Colon Carcinoma Metastatic in the Lung (tissue), 2 donors: ENCODE measurements around a stretch of chr16.

DNA sequence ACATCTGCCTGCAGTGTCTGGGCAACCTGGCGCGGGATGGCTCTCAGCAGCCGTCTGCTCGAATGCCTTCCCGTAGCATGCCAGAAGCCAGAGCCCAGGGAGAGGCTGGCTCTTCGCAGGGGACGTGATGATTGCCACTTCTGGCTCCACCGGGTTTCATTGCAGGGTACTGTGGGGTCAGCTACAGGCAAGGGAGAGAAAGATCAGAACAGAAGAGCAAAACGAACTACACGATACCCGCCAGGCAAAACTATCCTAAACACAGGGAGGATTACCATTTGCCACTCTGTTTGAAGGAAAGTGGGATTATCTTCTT is 21.2 kb downstream of the MBTPS1 start:
- PRO-cap, 2 experiments = no peak in any of the 2 experiments

DNA sequence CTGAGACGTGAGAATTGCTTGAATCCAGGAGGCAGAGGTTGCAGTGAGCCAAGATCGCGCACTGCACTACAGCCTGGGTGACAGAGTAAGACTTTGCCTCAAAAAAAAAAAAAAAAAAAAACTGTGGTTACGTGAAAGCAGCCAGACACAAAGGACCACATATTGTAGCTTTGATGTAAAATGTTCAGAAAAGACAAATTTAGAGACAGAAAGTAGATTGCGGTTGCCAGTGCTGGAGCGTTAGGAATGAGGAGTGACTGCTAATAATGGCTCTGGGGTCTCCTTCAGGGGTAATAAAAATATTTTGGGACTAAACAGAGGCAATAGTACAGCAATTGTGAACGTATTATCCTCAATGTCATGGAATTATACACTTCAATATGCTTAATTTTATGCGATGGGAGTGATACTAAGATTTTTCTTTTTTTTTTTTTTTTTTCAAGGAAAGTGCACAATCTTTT is 4.1 kb upstream of the MEAK7 start:
- PRO-cap, 2 experiments = no peak in any of the 2 experiments

DNA sequence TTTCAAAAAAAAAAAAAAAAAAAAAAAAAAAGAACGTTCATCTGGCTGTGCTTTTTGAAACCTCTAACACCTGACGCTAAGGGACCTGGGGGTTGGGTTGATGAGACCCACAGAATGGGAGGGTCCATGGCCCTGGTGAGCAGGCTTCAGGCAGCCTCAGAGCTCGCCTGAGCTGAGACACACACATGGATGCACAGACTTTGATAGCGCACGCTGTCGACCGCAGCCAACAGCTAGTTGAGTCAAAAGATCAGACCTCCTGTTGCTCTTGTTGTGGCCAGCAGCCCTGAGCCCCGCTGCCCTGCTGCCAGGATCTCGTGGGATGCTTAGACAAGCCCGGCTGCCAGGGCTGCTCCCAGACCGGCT is 19.8 kb upstream of the MEAK7 start:
- PRO-cap, 2 experiments = no peak in any of the 2 experiments

DNA sequence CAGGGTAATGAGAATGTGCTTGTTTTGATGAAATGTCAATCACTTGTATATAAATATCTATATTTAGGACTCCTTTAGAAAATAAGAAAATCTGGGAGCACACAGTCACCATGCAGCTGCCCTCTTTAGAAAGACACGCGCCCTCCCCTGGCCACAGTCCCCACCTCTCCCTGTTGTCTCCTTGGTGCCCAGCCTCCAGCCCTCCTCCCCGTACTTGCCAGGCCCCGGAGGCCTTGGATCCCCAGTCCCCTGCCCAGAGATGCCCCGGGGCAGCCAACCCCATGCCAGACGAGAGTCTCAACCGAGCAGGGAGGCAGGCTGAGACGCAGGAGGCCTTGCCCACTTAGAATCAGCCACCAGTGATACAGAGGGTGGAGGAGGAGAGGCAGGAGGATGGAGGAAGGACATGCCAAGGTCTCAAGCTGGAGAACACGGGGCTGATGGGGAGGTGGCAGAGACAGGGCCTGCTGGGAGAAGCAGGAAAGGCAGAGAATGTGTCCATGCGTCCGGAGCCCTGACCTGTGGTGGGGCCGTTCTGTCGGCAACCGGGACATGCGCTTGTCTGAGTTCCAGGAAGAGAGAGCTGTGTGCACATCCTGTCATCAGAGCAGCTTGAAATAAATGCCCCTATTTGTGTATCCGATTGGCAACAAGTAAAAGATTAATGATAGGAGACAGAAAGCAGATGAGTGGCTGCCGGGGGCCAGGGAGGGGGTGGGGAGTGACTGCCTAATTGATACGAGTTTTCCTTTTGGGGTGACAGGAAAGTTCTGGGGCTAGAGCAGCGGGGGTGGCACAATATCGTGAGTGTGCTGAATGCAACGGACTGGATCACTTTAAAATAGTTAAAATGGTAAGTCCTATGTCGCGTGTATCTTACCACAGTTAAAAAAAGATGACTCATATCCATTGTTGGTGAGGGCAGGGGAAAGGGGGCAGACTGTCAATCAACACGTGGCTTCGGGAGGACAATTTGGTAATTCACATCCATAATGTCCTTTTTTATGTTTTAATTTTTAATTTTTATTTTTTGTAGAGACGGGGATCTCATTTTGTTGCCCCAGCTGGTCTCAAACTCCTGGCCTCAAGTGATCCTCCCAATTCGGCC is 44.7 kb upstream of the MEAK7 start:
- PRO-cap, 2 experiments = peak in 1 of 2 experiments; most common plus-strand start position 765 of the sequence (in 1); most common minus-strand start position 564 of the sequence (in 1)

DNA sequence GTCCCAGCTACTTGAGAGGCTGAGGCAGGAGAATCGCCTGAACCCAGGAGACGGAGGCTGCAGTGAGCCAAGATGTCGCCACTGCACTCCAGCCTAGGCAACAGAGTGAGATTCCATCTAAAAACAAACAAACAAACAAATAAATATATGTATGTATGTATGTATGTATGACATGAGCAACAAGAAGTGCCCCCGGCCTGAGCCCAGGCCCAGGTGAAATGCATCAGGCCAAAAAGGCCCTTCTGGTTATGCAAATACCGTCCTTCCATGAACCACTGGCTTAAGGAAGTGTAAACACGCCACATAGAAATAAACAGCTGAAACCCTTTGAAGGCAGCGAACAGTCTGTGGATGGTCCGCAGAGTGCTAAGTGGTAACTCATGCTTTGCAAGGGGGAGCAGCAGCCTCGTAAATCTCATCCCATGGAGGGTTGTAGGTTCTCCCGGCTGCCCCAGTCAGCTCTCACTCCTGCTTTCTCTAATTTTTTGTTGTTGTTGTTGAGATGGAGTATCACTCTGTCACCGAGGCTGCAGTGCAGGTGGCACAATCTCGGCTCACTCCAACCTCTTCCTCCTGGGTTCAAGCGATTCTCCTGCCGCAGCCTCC is 36.8 kb downstream of the COTL1 start:
- PRO-cap, 2 experiments = no peak in any of the 2 experiments

DNA sequence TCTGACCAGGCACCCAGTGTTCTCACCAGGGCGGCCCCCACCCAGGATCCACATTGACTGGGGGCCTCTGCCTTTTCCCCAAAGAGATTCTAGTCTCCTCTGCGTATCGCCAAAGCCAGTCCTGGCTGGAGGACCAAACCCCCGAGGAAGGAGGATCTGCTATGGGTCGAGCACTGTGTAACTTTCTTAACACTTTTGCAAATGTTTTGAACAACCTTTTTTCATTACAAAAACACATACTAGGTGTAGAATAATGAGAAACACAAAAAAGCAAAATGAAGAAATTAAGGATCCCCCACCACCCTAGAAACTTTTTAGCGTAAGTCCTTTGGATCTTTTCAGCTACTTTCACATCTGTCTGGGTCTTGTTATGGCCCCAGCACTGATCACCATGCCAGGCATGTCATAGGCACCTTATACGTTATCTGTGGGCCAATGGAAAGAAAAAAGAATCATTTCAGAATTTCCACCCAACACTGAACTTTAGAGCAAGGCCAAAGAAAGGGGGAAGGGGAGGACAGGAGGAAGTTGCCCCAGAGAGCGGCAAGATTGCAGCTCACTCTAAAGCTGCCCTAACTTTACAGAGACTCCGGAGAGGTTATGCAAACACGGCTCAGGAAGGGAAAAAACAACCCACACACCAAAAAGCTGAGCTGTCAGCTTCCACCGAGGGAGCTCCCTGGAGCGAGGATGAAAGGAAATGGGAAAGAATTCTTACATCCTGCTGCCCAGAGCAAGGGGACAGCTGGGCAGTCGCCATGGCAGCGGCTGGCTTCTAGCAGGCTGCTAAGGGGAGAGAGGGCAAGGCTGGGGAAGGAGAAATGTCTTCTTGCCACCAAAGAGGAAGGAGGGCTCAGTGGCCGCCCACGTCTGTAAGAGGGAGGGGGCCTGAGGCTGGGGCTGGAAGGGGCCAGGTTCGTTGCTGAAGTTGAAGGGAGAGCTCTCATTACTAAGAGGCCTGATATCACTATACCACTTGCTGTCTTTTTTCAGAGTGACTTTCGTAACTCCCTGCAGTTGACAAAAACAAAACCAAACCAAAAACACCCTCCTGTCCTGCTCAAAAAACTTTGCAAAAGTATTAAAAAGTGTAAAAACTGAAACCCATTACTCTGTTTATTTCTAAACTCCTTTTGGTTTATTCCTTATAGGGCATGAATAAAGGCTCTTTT is 18.3 kb downstream of the COTL1 start:
- PRO-cap, 2 experiments = peak in 1 of 2 experiments; most common plus-strand start position 913 of the sequence (in 1); most common minus-strand start position 800 of the sequence (in 1)

GRCh38 chr16:84656635-84657619 is 8.6 kb downstream of the KLHL36 start:
- PRO-cap, 2 experiments = peak in 1 of 2 experiments; most common minus-strand start chr16:84657018 (in 1)

GRCh38 chr16:84730361-84730954 is 30.7 kb downstream of the USP10 start:
- PRO-cap, 2 experiments = peak in 1 of 2 experiments; most common minus-strand start chr16:84730569 (in 1)

DNA sequence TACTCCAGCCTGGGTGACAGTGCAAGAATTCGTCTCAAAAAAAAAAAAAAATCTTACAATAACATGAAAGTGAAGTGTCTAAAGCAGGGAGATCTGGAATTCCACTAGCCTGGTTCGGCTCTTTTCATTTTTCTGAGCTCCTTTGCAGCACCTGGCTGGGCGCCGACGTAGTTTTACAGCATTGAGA is 27.7 kb downstream of the CRISPLD2 start:
- PRO-cap, 2 experiments = no peak in any of the 2 experiments

- PRO-cap, 2 experiments = no peak in any of the 2 experiments
These were observed 65.2 kb downstream of the CRISPLD2 start for GRCh38 chr16:84884695-84885604.

- PRO-cap, 2 experiments = no peak in any of the 2 experiments
These were observed 25.0 kb downstream of the ZDHHC7 start for GRCh38 chr16:84986220-84986795.

GRCh38 chr16:85003024-85003287 is 8.4 kb downstream of the ZDHHC7 start:
- PRO-cap, 2 experiments = no peak in any of the 2 experiments

- PRO-cap, 2 experiments = no peak in any of the 2 experiments
These were observed 19.5 kb downstream of the KIAA0513 start for GRCh38 chr16:85046841-85047766.

GRCh38 chr16:85047767-85048271 is 20.2 kb downstream of the KIAA0513 start:
- PRO-cap, 2 experiments = peak in 2 of 2 experiments; most common plus-strand start chr16:85048115 (in 1); most common minus-strand start chr16:85047945 (in 1)

DNA sequence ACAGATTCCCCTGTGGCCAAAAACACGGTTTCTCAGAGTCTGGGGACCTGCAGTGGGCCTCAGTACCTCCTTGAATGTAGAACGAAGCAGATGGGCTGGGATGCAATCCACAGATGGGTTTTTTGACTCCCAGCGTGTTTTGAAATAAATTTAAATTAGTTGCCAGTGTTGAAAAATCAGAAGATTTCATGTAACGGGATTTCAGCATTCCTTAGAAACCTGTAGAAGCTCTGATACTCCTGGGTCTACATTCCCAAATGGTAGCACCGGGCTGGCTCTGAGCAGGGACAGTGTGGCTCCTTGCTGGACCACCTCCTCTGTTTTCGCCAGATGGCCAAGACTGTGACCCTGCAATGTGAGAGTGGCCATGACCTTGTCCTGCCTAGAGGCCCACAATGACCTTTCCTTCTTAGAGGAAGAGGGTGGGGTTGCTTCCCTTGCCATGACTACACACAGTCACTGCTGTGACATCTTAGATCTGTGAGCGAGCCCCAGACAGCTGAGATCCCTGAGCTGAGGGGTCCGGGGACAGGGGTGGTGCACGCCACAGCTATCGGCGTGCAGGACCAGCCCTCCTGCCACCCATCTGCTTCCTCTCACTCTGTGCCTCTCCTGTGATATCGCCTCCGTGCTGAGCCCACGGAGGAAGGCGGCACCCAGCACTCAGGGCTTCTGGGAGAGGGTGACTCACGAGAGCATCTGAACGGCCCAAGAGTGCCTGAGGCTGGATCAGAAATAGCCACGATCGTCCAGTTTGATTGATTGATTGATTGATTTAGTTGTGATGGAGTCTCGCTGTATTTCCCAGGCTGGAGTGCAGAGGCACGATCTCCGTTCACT is 35.1 kb downstream of the KIAA0513 start:
- PRO-cap, 2 experiments = no peak in any of the 2 experiments

DNA sequence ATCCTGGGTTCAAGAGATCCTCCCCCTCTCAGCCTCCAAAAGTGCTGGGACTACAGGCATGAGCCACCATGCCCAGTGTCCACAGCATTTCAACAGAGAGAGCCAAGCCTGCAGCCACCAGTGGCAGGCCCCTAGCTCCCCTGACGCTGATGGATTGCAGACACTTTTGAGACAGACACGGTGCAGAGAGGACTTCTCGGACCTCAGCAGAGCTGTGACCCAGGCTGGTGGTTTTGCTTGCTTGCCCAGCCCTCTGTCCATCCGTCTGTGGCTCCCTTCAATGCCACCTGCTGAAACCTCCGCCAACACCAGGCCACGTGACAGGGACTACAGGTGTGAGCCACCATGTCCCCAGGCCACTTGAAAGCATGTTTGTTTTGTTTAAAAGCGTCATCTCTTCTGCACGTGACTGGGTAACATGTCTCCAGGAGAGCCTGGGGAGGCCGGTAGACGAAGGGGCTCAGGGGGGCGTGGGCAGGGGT is 26.3 kb upstream of the CIBAR2 start:
- PRO-cap, 2 experiments = no peak in any of the 2 experiments

- PRO-cap, 2 experiments = no peak in any of the 2 experiments
These were observed 41.5 kb upstream of the CIBAR2 start for GRCh38 chr16:85153720-85154246.

DNA sequence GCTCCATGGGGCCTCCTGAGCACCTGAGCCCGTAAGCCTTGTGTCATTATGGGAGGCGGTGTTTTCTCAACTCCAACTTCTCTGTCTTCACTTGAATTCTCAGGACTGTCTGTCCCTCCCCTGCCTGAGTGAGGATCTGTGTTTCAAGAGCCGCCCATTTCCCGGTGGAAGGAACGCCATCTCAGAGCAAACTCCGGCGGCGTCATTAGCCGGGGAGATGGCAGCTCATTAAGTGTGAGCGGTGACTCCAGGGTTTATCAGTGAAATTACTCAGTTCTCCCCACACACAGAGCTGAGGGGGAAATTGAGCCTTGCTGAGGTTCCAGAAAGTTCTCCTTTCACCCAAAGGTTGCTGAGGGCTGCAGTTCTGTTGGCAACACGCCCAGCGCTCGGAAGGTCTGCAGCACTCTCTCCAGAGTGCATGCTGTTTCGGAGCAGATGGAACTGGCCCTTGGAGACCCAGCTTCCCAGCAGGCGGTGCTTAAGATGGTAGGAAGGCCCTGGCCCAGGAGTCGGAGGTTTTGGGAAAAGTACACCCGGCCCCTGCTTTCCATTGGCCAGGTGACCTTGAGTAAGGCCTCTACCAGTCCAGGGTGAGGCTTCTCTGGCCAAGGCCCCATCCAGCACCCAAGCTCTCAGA is 167.5 kb upstream of the CIBAR2 start:
- PRO-cap, 2 experiments = no peak in any of the 2 experiments

DNA sequence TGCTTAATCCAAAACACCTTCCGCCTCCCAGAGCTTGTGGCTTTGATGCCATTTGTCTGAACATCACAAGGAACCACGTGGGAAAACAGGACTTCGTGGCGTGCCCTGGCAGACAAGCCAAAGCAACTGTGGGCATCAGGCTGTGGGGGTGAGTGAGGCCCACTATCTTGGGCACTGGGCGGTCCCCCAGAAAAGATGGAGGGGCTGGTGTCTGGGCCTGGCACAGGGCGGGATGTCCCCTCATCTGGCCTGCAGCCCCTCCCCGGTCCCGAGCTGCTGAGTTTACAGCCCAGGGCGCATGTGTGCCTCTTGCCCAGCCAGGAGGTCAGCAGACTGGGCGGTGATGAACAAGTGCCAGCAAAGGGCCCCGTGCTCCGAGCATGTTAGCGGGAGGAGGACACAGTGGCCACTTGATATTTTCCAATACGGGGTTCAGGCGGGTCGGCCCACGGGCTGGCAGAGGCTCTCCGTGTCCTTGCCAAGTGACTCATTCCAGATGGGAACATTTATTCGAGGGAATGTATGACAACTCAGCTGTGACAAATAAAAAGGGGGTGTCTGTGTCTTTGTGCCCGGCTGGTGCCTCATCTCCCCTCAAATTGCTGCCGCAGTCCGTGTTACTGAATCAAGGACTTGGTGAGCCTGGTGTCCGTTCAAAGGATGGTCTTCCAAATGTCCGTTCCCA is 173.7 kb upstream of the CIBAR2 start:
- PRO-cap, 2 experiments = no peak in any of the 2 experiments

DNA sequence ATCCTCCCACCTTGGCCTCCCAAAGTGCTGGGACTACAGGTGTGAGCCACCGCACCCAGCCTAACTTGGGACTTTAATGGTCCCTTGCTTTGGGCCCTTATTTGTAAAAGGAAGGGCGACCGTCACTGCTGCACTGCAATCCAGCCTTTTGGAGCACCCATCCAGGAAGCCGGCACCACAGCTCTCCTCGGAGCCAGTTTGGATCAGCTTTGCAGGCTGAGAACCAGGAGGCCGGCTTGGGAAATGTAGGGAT is 183.5 kb upstream of the CIBAR2 start:
- PRO-cap, 2 experiments = no peak in any of the 2 experiments